AG09319 (cell line): ENCODE measurements around a stretch of chr2.

GRCh38 chr2:190785358-190785557 lies 95.4 kb upstream of the GLS start:
- RRBS: no CpG with 5 or more reads among the region's 1 CpG

GRCh38 chr2:190845693-190846008 lies 35.0 kb upstream of the GLS start:
- RRBS: no CpG with 5 or more reads among the region's 2 CpGs

GRCh38 chr2:190891818-190892512 lies 11.3 kb downstream of the GLS start:
- RRBS: no CpG with 5 or more reads among the region's 1 CpG

DNA sequence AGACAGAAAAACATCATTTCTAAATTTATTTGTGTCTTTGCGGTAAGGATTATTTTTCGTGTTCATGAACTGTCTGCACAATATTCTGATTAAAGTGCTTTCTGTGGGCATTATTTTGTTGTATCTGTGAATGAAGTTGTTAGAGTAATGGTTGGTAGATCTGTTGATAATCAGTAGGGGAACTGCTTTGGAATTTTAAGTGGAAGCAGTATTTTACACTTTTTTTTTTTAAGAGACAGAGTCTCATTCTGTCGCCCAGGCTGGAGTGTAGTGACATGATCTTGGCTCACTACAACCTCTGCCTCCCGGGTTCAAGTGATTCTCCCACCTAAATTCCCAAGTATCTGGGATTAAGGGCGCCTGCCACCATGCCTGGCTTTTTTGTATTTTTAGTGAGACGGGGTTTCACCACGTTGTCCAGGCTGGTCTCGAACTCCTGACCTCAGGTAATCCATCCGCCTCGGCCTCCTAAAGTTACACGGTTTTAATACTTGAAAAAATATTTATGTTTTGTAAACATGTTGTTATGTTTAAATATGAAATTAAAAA lies 16.3 kb downstream of the GLS start:
- RRBS: no CpG with 5 or more reads among the region's 11 CpGs

GRCh38 chr2:190904975-190905551 lies 24.4 kb downstream of the GLS start:
- RRBS: no CpG with 5 or more reads among the region's 4 CpGs

GRCh38 chr2:190948513-190949185 lies 65.3 kb downstream of the STAT1 start:
- RRBS: no CpG with 5 or more reads among the region's 2 CpGs

GRCh38 chr2:191007318-191007795 lies 6.6 kb downstream of the STAT1 start:
- RRBS: no CpG with 5 or more reads among the region's 3 CpGs

- RRBS: no CpG with 5 or more reads among the region's 2 CpGs
These were observed 73.5 kb downstream of the MYO1B start for GRCh38 chr2:191318574-191319330.

- RRBS: no CpG with 5 or more reads among the region's 2 CpGs
These were observed 110.8 kb upstream of the NABP1 start for GRCh38 chr2:191567198-191567525.

GRCh38 chr2:191677938-191677991 lies 171 bp upstream of the NABP1 start:
- RRBS: under 1% methylated on average over 2 of the region's 6 CpGs

GRCh38 chr2:191835866-191836549 lies 10.9 kb downstream of the CAVIN2 start:
- RRBS: no CpG with 5 or more reads among the region's 27 CpGs

DNA sequence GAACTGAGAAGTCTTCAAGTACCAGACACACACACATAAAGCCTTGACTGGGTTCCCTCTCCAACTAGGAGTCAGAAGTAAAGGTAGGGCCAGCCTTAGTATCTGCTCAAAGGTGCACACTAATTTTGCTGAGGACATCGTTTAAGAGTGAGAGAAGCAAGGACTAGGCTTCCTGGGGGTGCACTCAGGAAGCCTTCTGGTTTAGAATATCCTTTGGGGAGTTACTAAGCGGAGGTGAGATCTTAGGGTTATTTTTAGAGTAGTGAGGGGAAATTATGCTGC lies 9.8 kb downstream of the CAVIN2 start:
- RRBS: no CpG with 5 or more reads among the region's 2 CpGs

GRCh38 chr2:195487013-195487450 lies 170.0 kb upstream of the SLC39A10 start:
- RRBS: no CpG with 5 or more reads among the region's 1 CpG

DNA sequence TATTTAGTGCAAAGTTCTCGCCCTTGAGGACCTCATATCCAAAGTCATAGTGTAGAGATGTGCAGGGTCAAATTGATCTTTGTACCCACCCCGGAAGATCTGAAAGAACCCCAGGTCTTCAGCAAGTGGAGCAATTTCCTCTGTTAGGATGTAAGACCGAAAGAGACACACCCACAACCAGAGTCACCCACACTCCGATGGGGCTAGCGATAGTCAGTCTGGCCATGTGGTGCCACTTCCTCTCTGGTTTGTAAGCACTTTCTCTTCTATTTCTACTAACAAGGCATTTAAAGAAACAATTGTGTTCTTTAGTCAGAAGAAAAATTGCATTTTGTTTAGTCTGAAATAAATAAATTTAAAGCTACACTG lies 120.8 kb upstream of the SLC39A10 start:
- RRBS: no CpG with 5 or more reads among the region's 5 CpGs

DNA sequence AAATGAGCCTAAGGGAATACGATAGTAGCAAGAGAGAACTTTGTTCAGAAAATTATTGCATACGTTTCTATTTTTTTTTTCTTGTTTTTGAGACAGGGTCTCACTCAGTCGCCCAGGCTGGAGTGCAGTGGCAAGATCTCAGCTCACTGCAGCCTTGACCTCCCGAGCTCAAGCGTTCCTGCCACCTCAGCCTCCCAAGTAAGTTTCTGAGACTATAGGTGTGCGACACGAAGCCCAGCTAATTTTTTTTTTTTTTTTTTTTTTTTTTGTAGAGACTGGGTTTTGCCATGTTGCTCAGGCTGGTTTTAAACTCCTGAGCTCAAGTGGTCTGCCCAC lies 96.6 kb upstream of the SLC39A10 start:
- RRBS: no CpG with 5 or more reads among the region's 7 CpGs

DNA sequence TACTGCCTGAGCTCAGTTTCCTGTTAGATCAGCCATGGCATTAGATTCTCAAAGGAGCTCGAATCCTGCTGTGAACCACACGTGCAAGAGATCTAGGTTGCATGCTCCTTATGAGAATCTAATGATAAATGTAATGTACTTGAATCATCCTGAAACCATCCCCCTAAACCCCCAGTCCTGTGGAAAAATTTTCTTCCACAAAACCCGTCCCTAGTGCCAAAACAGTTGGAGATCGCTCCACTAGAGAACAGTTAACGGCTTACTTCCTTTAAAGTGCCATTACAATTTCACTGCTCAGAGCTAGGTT lies 37.1 kb downstream of the STK17B start:
- RRBS: no CpG with 5 or more reads among the region's 5 CpGs

GRCh38 chr2:196159909-196160550 lies 11.3 kb downstream of the STK17B start:
- RRBS: no CpG with 5 or more reads among the region's 4 CpGs

GRCh38 chr2:196160870-196161517 lies 10.4 kb downstream of the STK17B start:
- RRBS: no CpG with 5 or more reads among the region's 4 CpGs